Metastatic Lung Carcinoma in the Adrenal Gland (tissue), 1 donor: ENCODE results near the gene TTYH3.

GRCh38 chr7:2511968-2512820, 7.4 kb upstream of the LFNG start:
- PRO-cap: bidirectional peak, plus-strand start at chr7:2512550, minus-strand start at chr7:2512393

- PRO-cap: no peak
Observed at GRCh38 chr7:2541134-2541678, 14.1 kb downstream of the BRAT1 start.

DNA sequence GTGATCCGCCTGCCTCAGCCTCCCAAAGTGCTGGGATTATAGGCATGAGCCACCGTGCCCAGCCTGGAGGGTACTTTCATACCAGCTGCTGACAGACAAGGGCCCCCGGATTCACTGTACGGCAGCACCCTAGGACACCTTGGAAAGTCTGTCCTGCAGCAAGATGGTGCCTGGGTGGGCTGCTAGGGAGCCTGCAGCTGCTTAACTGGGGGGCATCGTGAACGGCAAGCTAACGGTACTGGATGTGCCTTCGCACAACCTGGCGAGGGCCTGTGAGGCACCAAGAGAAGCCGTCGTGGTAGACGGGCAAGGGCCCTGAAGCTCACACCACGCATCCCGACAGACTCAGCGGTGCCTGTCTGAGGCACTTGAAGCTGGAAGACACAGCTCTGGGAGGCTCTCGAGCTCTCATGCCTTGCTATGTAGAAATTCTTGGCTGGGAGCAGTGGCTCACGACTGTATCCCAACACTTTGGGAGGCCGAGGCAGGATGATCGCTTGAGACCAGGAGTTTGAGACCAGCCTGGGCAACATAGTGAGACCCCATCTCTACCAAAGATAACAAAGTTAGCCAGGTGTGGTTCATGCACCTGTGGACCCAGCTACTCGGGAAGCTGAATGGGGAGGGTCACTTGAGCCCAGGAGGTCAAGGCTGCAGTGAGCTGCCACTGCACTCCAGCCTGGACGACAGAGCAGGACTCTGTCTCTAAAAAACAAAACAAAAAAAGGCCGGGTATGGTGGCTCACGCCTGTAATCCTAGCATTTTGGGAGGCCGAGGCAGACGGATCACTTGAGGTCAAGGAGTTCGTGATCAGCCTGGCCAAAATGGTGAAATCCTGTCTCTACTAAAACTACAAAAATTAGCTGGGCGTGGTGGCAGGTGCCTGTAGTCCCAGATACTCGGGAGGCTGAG, 9.3 kb downstream of the BRAT1 start:
- PRO-cap: no peak

- PRO-cap: no peak
Observed at GRCh38 chr7:2629621-2630205, 2.1 kb upstream of the TTYH3 start.

GRCh38 chr7:2631748-2632368, at the start of gene TTYH3:
TSS of gene TTYH3 (plus strand) at chr7:2631986.
- PRO-cap: bidirectional peak, plus-strand start at chr7:2631959, minus-strand start at chr7:2631649; unidirectional peak, plus-strand start at chr7:2632214

GRCh38 chr7:2637101-2637839, 5.5 kb downstream of the TTYH3 start:
- PRO-cap: no peak

- PRO-cap: unidirectional peak, plus-strand start at chr7:2645537
Observed at GRCh38 chr7:2645019-2645719, 13.4 kb downstream of the TTYH3 start.

GRCh38 chr7:2649776-2650215, 18.0 kb downstream of the TTYH3 start:
- PRO-cap: no peak

- PRO-cap: no peak
Observed at GRCh38 chr7:2667855-2668512, 20.0 kb upstream of the AMZ1 start.

- PRO-cap: no peak
Observed at GRCh38 chr7:2787245-2787957, 56.7 kb downstream of the GNA12 start.

DNA sequence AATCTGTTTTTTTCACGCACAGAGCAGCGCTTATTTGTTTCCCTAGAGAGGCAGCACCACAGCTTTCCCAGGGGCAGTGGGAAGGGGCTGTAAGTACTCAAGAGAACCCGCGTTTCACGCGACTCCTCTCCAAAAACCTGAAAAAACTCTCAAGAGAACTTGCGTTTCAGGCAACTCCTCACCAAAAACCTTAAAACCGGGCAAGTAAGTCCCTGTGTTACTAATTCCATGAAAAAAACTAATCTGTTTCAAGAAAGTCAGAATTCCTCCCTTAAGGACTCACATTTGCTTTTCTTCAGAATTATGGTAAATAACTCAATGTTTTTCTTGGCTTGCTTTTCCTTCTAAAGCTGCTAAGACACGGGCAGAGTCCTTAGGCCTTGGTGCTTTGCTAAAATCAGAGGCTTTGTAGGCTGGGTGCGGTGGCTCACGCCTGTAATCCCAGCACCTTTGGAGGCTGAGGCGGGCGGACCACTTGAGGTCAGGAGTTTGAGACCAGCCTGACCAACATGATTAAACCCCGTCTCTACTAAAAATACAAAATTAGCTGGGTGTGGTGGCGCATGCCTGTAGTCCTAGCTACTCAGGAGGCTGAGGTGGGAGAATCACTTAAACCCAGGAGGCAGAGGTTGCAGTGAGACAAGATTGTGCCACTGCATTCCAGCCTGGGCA, 32.0 kb downstream of the GNA12 start:
- PRO-cap: no peak

- PRO-cap: no peak
Observed at GRCh38 chr7:2821870-2822555, 22.1 kb downstream of the GNA12 start.

DNA sequence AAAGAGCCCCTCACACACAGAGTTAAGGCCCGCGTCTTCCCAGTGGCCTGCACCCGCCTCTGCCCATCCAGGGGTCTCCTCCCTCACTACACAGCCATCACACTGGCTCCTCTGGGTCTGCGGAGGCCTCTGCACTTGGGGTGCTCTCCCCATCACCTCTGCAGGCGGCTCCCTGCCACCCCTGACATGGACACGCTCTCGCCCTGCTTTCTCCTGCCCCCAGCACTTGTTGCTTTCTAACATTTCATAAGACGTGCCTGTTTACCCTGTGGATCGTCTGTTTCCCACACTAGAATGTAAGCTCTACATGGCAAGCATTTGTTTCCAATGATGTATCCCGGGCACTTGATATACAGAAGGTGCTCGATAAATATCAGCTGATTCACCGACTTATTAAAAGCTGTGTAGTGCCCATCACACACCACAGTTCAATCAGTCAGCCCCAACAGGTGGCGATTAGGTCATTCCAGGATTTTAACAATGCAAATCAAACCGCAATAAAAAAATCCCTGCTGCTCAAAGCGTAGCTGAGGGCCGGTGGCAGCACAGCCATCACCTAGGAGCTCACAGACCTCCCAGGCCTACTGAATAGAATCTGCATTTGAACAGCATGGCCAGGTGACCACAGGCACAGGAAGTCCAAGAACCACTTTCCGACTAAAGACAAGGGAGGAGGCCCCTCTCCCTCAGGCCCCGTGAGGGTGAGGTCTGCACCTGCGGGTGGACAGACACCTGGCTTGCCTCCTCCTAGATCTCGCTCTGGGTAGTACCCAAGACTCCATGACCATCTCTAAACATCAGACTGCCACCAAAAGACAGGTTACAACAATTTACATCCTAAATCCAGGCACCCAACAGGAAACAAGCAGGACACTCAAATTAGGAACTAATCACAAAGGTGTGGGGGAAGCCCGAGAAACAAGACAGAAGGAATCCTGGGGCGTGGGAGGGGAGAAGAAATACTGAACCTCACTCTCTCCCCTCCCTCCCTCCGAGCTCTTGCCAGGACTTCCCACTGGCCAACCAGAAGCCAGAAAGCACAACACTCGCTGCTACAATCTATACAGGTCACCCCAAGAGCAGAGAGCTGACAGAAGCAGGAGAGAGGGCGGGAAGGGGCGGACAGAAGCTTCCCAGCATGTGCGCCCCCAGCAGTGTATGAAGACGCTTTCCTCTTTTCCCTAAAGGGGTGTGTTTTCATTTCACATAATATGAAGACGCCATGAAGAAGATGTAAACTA, 19.4 kb downstream of the GNA12 start:
- PRO-cap: no peak

- PRO-cap: no peak
Observed at GRCh38 chr7:2870196-2871079, 26.3 kb upstream of the GNA12 start.

- PRO-cap: no peak
Observed at GRCh38 chr7:3158228-3158795, 114.6 kb upstream of the CARD11 start.

GRCh38 chr7:3194726-3195130, 106.3 kb upstream of the SDK1 start:
- PRO-cap: no peak

- PRO-cap: no peak
Observed at GRCh38 chr7:3410704-3411429, 109.8 kb downstream of the SDK1 start.

GRCh38 chr7:3638967-3639266, 337.9 kb downstream of the SDK1 start:
- PRO-cap: no peak

GRCh38 chr7:3866583-3867152, 565.6 kb downstream of the SDK1 start:
- PRO-cap: no peak

- PRO-cap: no peak
Observed at GRCh38 chr7:3972568-3972885, 671.5 kb downstream of the SDK1 start.